Astrocyte (in vitro differentiated cells and primary cell): ENCODE measurements around the gene HHAT.

DNA sequence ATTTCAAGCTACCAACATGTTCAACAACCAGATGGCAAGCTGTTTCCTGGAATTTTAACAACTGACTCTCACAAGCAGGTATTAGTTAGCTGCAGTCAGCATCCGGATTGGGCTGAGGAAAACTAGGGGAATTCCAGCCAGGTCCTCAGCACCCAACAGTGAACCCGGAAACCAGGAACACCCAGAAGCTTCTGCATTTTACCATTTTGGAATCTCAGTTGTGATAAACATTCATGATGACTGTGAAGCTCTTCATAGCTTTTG lies 162.2 kb upstream of the CAMK1G start:
- PRO-cap = no peak
- RRBS, 2 experiments = 85 to 88% methylated on average over 2 of the region's 2 CpGs

GRCh38 chr1:209741053-209741638 lies 14.7 kb upstream of the TRAF3IP3 start:
- PRO-cap = no peak
- RRBS, 2 experiments = no CpG with 5 or more reads among the region's 5 CpGs

DNA sequence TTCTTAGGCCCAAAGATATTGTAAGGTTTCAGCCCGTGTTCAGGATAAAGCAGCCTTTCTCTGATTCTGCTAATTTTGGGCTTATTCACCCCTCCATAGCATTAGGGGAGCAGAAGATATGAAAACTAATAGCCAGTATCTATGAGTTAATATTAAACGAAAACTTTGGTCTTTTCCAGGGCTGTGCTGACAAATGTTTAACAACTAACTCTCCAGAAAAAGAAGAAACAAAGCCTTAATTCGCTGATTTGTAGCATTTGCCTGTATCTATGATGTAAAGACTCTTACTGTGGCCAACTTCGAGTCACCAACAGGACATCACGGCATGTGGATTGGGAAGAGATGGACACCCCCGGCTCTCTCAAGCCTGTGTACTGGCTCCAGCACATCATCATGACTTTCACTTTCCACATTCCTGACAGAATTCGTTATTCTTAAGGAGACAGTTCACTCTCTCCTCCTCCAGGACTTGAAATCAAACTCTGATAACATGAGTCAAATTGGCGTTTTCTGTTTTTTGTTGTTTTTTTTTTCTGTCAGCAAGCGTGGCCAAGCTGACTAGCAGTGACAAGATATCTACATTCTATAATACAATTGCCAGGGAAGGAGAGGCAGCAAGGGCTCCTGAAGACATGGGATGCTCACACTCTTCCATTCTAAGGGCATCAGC lies 13.5 kb upstream of the TRAF3IP3 start:
- PRO-cap = no peak
- RRBS, 2 experiments = no CpG with 5 or more reads among the region's 9 CpGs

DNA sequence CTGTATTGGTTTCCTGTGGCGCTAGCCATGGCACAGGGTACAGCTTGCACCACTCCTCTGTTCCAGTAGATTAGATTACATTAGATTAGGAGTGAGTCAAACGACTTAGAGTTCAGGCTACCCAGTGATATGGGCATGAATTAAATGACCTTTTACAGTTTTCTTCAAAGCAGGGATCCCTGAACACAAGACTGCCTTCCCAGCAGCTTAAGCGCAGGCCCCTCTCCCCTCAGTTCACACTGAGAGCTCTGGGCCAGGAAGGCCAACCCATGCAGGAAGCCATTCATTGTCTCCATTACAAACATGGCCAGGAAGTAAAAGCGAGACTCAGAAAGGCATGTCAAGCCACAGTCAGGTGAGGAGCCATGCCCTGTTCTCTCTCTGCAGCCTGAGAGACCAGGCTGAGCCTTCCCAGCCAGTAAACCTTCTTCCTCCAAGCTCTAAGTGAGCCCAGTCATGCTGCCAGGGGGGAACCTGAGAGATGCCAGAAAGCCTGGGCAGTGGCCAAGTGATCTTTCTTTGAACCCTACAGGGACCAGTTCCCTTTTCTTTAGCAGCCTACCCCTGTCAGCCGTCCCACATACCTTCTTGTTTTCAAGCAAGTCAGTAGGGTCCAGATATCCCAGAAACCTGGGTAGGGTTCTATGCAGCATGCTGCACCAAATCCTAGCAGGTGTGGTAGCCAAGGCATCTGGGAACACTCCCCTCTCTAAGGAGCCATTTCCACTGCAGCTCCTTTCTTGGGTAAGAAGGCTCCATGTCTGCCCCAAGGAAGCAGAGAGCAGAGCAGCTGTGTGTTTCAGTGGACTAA lies 813 bp downstream of the TRAF3IP3 start:
- PRO-cap = no peak
- RRBS, 2 experiments = no CpG with 5 or more reads among the region's 5 CpGs

- PRO-cap = no peak
- RRBS, 2 experiments = no CpG with 5 or more reads among the region's 5 CpGs
Observed at GRCh38 chr1:209765865-209766546, 10.2 kb downstream of the TRAF3IP3 start.

- PRO-cap = no peak
- RRBS, 2 experiments = no CpG with 5 or more reads among the region's 11 CpGs
Observed at GRCh38 chr1:209769169-209769824, 13.4 kb downstream of the TRAF3IP3 start.

DNA sequence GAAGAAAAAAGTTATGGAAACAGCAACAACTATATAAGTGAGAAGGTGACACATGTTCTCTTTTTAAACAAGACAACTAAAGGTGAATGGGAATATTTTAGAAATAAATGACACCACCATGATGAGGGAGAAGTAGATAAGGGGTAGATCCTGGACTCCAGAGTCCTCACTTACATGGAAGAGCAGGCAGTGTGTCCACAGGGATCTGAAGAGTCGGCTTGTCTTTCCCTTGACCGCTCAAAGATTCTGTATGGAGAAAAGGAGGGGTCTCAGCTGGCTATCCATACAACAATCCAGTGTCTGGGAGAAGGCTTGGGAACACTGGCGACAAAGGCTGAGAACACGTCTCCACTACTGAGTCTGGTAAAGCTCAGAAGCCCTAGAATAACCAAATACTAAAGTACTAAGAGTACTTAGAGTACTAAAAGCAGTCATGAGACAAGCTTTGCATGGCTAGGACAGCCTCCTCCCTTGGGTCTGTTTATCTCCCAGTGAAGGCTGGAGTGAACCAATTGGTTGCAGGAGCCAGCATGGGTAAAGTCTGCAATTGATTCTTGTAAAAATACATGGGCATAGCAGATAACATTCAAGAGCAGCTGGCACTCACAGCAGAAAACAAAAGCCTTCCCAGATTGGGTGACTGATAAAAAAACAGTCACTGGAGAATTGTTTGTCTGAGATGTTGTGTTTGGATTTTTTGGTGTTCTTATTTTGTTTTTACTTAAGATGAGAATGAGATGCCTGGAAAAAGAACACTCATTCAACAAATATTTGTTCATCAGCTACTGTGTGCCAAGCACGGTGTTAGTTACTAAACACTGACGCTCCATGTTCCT lies 3.9 kb downstream of the IRF6 start:
- PRO-cap = no peak
- RRBS, 2 experiments = no CpG with 5 or more reads among the region's 6 CpGs

DNA sequence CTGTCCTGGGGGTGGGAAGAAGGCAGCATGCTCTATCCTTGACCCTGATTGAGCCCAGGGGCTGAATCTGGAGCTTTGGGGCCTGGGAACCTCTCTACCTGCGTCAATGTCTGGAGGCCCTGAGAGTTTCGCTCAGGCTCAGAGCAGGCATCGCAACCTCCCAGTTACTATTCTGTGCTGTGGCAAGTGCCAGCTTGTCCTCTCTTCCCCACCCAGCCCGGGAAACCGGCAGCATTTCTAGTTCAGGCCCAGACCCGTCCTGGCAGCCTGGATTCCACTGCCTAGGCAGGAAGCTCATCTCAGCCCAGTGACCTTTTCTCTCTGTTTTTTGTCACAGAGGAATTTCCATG lies 10.0 kb upstream of the IRF6 start:
- PRO-cap = no peak
- RRBS, 2 experiments = no CpG with 5 or more reads among the region's 6 CpGs

GRCh38 chr1:209830665-209831270 lies 3.0 kb downstream of the UTP25 start:
- PRO-cap = no peak
- RRBS, 2 experiments = no CpG with 5 or more reads among the region's 4 CpGs

GRCh38 chr1:210099831-210100516 lies 132.6 kb upstream of the SERTAD4 start:
- PRO-cap = no peak
- RRBS, 2 experiments = no CpG with 5 or more reads among the region's 4 CpGs

DNA sequence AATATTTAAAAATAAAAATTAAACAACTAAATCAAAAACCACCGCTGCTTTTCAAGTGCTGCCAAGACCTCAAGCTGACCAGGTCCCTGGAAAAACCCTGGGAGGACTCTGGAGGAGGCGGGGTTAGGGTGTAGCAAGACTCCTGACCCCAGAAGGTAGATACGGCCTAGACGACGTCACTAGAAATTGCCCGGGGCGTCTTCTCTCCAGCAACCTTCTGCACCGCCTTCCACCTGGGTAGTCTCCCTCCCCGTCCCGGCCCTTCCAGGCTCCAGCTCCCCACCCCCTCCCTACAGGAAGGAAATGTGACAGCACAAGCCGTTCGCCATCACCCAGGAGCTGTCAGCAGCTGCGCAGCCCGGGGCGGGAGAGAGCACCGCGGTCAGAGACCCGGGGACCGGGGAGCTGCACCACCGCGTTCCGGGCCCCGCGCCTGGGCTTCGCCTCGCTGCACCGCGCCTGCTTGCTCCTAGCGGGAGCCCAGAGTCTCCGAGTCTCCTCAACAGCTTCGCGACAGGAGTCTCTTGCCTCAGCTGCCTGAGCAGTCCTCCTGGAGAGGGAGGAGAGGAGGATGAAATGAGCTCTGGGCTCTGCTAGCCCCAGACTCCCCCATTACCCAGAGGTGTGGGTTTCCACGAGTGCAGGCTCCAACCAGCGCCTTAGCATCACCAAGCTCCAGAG lies 20.1 kb downstream of the SERTAD4 start:
- PRO-cap = no peak
- RRBS, 2 experiments = 54 to 72% methylated on average over 5 to 7 of the region's 34 CpGs

DNA sequence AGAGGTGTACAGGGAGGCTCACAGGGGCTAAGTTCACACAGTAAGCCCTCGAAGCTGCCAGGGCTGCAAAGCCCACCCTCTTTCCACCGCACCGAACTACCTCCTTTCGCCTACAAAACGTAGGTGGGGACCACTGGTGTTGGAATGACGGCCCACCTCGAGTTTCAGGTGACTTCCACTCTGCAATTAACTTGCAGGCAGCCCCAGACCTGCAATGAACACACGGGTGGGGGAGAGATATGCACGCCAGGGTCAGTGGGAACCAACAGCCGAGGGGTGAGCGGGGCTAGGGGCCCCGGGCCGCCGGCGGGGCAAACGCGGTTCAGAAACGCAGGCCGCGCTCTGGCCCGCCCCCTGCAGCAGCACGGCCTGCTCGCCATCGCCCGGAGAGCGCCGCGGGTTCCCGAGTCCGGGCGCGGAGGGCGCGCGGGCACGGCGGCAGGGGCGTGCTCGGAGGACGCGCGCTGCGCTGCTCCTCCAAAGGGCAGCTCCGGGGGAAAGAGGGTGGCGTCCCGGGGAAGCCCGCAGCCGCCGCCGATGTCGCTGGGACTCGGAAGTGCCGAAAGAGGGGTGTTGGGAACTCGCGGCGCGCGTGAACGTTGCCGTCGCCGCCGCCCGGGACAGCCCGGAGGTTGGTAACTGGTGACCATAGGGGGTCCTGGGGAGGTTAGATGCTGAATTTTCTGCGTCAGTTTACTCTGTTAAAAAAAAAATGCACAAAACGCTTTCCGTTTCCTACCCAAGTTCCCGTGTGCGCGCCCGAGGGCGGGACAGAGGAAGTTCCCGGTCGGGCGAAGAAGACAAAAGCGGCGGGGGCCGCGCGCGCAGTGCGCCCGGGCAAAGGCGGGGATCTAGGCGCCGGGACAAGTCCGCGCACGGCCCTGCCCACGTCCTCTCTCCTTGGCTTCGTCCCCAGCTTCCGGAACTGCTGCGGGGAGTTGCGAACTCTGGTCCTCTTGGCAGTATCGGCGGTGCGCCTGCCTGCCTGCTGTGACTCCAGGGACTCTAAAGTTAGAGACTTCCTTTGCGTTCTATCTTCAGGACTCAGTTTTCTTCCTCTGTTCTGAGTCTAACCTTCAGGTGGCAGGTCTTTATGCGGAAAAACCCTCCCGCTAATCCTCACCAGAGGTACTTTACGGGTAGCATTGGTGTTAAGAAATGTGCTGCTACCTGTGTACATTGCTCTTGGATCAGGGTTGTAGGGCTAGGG lies at the start of gene HHAT:
TSS of gene HHAT (plus strand) at position 429 of the 1,210 bp plus-strand sequence.
- PRO-cap = unidirectional peak, plus-strand start at position 406 of the sequence; bidirectional peak, plus-strand start at position 525 of the sequence, minus-strand start at position 497 of the sequence; bidirectional peak, plus-strand start at position 840 of the sequence, minus-strand start at position 703 of the sequence
- RRBS, 2 experiments = 2% methylated on average over 42 to 59 of the region's 102 CpGs

DNA sequence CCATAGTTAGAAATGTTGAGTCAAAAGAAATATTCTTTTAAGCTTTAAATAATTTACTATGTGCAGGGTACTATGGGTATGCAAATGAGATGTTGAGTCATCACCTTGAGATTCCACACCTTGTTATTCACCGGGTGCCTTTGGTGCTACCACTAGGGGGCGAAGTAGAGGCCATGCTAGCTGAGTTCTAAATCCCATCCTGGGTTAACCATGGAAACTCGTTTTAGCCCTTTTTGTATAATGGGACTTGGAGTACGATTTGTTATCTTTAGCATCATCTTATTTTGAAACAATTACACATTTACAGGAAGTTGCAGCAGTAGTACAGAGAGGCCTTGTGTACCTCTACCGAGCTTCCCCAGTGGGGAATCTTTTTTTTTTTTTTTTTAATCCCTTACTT lies 45.7 kb downstream of the HHAT start:
- PRO-cap = no peak
- RRBS, 2 experiments = no CpG with 5 or more reads among the region's 5 CpGs

- PRO-cap = bidirectional peak, plus-strand start at chr1:210439422, minus-strand start at chr1:210439218; bidirectional peak, plus-strand start at chr1:210439655, minus-strand start at chr1:210439490
- RRBS, 2 experiments = no CpG with 5 or more reads among the region's 7 CpGs
Observed at GRCh38 chr1:210438908-210439970, 110.5 kb downstream of the HHAT start.

- PRO-cap = no peak
- RRBS, 2 experiments = no CpG with 5 or more reads among the region's 14 CpGs
Observed at GRCh38 chr1:211256978-211257758, 2.0 kb upstream of the RCOR3 start.

DNA sequence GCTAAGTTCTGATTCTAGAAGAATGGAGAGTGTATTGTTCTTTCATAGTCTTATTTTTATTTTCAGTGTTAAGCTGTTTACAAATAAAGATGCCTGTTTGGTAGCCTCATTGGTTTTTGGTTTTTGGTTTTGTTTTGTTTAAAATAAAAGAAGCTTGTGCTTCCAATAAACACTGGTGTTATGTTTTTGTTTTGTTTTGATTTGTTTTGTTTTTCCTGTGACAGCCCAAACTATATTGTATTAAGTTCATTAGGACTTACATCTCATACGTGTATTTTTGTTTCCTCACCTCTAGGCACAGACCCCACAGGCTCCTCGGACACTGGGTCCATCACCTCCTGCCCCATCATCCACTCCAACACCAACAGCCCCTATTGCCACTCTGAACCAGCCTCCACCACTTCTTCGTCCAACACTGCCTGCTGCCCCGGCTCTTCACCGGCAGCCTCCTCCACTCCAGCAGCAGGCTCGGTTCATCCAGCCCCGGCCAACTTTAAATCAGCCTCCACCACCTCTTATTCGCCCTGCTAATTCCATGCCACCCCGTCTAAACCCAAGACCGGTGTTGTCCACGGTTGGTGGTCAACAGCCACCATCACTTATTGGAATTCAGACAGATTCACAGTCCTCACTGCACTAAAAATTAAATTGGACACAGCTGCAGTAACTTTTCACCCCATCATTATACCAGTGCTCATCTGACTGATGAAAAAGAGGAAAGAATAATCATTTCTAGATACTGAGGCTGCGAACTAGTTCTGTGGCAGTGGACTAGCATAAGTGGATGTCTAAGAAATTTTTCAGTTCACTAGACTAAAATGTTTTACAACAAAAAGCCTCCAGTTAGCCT lies 13.3 kb upstream of the TRAF5 start:
- PRO-cap = no peak
- RRBS, 2 experiments = 94 to 95% methylated on average over 5 of the region's 12 CpGs

GRCh38 chr1:211344086-211344747 lies 17.6 kb downstream of the TRAF5 start:
- PRO-cap = no peak
- RRBS, 2 experiments = no CpG with 5 or more reads among the region's 7 CpGs

- PRO-cap = bidirectional peak, plus-strand start at chr1:211416908, minus-strand start at chr1:211416875
- RRBS, 2 experiments = no CpG with 5 or more reads among the region's 38 CpGs
Observed at GRCh38 chr1:211416691-211417491, 75.1 kb downstream of the RD3 start.

- PRO-cap = no peak
- RRBS, 2 experiments = no CpG with 5 or more reads among the region's 2 CpGs
Observed at GRCh38 chr1:211492384-211492701, 381 bp upstream of the RD3 start.

DNA sequence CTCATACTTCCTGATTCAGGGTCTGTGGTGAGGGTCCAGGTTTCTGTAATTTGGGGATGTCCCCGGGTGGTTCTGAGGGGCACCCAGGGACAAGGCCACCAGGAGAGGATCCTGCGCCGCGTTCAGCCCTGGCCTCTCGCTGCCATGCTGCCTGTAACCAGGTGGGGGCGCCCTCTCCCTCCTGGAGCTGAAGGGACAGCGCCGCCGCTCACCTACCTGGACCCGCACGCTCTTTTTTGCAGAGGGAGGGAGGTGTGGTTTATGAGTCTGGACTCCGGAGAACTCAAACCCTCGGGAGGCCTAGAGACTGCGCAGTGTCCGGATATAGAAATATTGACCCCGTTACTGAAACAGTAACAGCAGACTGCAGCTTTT lies 23.1 kb upstream of the NEK2 start:
- PRO-cap = no peak
- RRBS, 2 experiments = 10% methylated on average over 4 of the region's 16 CpGs